ENCODE measurements around a stretch of chr6.

GRCh38 chr6:111481940-111482342 is 1.1 kb downstream of the REV3L start:
- CAGE, long polyA plus RNA, result no peak
- RRBS, result no CpG with 5 or more reads among the region's 12 CpGs

DNA sequence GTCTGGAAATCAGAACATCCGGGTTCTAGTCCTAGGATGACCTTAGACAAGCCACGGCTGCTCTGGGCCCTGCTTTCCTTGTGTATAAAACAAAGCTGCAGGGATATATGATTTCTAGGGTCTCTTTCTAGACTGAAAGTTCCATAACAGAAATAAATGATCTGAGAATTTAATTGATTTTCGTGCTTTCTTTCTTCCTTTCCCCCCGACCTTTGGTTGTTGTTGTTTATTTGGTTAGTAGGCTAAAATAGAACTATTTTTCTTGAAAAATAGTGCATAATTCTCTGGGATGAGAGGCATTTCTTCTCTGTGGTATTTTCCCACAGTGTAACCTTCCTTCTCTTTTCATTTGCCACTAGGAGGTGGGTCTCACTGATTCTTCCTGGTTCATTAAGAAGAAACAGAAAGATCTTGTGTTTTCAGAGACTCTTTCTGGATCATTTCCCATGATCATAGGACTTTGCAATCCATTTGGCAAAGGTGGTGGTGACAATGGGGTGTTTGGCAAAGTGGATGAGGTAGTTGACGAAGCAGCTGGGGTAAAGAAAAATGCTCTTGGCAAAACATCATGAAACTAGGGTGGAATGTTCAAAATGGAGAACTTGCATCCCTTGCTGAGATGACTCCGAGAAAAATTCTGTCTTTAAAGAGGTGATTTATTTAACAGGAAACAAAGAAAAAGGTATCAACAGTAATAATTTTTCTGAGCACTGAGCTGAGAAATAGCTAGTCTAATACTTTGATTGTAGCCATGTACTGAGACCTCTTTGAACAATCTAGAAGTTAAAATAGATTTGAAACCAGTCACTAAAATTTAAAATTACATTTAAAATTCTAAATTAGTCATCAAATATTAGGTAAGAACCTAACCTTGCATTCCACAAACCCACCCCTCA is 50.7 kb downstream of the TRAF3IP2 start:
- CAGE, long polyA plus RNA, result no peak
- RRBS, result no CpG with 5 or more reads among the region's 6 CpGs

- CAGE, long polyA plus RNA, result no peak
- RRBS, result no CpG with 5 or more reads among the region's 7 CpGs
Measured at GRCh38 chr6:111559307-111560158, 46.1 kb downstream of the TRAF3IP2 start.

GRCh38 chr6:111702641-111703217 is 97.1 kb upstream of the TRAF3IP2 start:
- CAGE, long polyA plus RNA, result no peak
- RRBS, result no CpG with 5 or more reads among the region's 5 CpGs

GRCh38 chr6:111770933-111771458 is 102.3 kb downstream of the FYN start:
- CAGE, long polyA plus RNA, result no peak
- RRBS, result no CpG with 5 or more reads among the region's 2 CpGs

GRCh38 chr6:111823695-111824449 is 49.4 kb downstream of the FYN start:
- CAGE, long polyA plus RNA, result no peak
- RRBS, result no CpG with 5 or more reads among the region's 3 CpGs

DNA sequence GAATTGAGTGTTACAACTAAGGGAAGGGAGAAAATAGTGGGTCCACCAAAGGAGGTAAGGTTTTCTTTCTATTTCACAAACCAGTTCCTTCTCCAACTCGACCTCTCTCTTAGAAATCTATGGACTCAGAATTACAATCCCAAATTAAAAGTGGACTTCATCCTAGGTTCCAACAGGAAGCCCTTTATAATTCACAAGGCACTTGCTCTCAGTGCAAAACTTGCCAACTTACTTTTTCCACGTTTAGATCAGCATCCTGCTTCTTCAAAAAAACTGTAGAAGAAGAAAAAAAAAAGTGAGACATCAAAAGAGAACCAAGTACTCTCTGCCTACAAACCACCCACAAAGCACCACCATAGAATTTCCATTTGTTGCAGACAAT is 26.9 kb downstream of the FYN start:
- CAGE, long polyA plus RNA, result no peak
- RRBS, result no CpG with 5 or more reads among the region's 2 CpGs

DNA sequence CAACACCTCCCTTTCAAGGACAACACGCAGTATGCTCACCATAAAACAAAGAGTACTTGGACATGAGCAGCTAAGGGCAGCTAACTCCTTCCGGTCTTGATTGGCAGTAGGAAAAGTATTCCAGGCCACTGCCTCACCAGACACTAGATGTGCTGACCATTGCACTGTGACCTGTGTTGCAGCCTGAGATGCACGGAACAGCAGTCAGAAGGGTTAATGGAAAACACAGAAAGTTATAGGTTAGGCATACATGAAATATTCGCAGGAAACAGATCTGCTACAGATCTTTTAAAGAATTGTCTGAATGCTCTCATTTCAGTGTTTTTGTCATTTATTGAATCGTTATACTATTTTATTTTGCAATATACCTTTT is 19.0 kb downstream of the FYN start:
- CAGE, long polyA plus RNA, result no peak
- RRBS, result no CpG with 5 or more reads among the region's 5 CpGs

DNA sequence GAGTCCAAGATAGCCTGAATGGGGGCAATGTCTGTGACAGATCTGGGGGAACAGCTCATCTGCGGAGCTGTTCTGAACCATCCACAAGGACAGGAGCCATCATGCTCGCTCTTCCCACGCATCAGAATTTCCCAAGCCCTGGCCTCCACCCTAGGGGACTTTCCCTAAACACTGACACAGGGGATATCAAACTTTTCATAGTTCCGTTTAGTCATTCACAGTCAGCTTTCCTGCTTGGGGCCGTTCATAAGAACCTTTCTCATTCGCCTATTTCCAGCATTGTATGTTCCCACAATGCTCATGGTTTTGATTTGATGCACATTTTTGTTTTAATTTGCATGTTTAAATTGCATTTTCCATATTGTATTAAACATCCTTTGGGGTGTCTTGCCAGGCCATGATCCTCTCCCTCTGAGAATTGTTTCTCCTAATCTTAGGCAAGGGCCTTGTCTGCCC is 37.5 kb upstream of the CCN6 start:
- CAGE, long polyA plus RNA, result no peak
- RRBS, result no CpG with 5 or more reads among the region's 6 CpGs

GRCh38 chr6:112131414-112131988 is 44.1 kb downstream of the FAM229B start:
- CAGE, long polyA plus RNA, result no peak
- RRBS, result no CpG with 5 or more reads among the region's 2 CpGs

DNA sequence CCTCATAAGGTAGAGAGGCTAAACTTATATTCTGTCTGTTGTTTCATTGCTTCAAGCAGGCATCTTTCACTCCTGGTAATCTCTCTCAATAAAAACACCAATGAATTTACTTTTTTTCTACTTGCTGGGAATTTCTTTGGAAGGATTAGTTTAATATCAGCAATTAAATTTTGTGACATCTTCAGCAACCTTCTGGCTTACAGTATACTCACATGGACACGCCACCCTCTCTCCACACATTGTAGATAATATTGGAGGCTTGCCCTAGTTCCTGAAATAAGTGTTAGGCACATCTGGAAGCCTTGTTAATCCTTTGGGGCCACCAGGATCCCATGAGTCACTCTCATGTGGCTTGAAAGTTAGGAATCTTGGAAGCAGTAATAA is 20.7 kb downstream of the LAMA4 start:
- CAGE, long polyA plus RNA, result no peak
- RRBS, result no CpG with 5 or more reads among the region's 1 CpG

DNA sequence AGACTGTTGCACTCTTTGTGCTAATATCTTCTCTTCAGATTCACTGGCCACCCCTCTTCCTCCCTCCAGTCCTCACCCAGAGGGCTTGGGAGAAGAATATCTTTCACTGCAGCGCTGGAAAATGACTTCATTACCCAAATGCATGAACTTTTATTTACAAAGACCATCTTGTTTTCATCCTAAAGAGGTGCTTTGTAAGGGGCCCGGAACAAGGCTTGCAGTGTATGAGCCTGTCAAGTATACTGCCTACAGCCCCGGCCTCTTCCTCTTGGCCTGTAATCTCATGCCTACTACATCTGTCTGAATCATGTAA is 525 bp upstream of the LAMA4 start:
- CAGE, long polyA plus RNA, result no peak
- RRBS, result no CpG with 5 or more reads among the region's 3 CpGs

DNA sequence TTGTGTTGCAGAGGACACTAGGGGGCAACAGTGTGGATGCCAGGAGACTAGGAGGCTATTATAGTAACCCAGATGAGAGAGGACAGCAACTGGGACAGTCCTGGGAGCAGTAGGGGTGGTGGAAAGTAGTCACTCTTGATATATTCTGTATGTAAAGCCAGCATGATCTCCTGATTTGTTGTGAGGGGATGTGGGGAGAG is 41.8 kb upstream of the LAMA4 start:
- CAGE, long polyA plus RNA, result no peak

- CAGE, long polyA plus RNA, result no peak
- RRBS, result no CpG with 5 or more reads among the region's 6 CpGs
Measured at GRCh38 chr6:112337080-112337567, 10.0 kb upstream of the RFPL4B start.

- CAGE, long polyA plus RNA, result no peak
- RRBS, result no CpG with 5 or more reads among the region's 8 CpGs
Measured at GRCh38 chr6:113360931-113361750, 496.0 kb upstream of the MARCKS start.

- CAGE, long polyA plus RNA, result no peak
- RRBS, result no CpG with 5 or more reads among the region's 2 CpGs
Measured at GRCh38 chr6:113634577-113635268, 222.4 kb upstream of the MARCKS start.

DNA sequence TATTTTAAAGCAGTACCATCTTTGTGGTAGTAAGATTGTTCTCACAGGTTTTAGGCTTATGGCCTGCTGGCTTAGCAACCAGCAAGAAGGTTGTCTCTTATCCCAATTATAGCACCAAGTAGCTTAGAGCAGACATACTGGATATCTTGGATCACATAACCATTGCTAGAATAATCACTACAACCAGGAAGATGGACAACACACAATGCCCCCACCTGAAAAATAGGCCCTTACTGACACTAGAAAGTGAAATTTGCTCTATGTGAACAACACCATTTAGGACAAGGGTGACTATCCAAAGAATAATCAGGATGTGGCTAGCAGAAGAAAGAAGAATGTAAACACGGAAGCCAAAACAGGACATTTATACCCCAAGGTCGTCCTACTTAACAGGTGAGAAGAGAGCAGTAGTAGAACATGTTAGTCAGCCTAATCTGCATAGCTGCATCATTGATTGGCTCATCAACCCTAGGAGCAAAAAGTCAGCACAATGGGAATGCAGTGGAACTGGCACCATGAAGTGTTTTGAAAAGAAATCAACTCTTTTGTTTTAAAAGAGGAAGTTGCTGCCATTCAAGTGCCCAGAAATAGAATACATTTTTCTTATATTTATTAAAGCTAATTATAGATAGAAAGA is 172.7 kb upstream of the MARCKS start:
- CAGE, long polyA plus RNA, result no peak
- RRBS, result no CpG with 5 or more reads among the region's 2 CpGs

DNA sequence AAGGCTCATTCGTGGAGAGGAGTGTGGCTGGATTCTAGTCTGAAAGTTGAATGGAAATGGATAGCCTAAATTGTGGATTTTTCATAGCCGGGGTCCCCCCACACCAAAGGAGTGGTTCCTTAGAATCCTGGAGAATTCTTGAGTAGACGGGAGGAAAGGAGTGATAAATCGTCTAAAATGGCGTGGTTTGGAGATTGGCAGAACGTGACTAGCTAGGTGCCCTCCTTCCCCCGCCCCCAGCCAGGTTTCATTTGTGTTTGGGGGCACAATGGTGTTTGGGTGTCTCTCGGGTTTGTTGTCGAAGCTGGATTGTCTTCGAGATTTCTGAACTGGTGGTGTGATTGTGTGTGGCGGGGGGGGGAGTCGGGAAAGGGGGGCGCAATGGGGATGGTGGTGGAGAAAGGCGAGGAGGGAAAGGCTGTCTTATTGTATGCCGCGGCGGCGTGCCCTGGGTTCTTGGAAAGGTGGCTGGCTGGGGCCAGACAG is 813 bp downstream of the MARCKS start:
- CAGE, long polyA plus RNA, result no peak
- RRBS, result no CpG with 5 or more reads among the region's 18 CpGs

- CAGE, long polyA plus RNA, result no peak
- RRBS, result no CpG with 5 or more reads among the region's 6 CpGs
Measured at GRCh38 chr6:113859307-113859450, 2.0 kb downstream of the MARCKS start.

DNA sequence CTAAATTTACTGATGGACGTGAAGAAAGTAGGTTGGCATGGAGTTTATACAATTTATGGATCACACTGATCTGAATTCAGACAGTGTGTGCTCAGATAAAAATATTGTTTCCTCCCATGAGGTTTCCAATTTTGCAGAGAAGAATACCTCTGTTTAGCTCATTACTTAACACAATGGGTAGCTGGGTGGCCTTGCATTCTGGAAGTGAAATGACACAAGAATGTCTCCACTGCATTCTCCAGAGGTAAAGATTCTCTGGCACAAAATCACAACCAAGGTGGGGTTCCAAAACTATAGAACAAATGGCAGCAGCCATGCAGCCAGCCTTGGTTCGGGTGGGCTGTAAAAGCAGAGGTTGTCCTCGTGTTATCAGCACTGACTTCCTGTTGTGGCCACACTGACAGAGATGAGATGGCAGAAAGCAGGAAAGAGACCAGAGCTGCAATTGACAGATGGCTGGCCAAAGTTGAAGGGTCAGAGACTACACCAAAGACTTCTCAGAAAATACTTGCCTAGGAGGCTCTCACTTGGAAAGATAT is 50.2 kb downstream of the HDAC2 start:
- CAGE, long polyA plus RNA, result no peak
- RRBS, result no CpG with 5 or more reads among the region's 3 CpGs